NCI-H460 (cell line): ENCODE measurements around a stretch of chr1.

DNA sequence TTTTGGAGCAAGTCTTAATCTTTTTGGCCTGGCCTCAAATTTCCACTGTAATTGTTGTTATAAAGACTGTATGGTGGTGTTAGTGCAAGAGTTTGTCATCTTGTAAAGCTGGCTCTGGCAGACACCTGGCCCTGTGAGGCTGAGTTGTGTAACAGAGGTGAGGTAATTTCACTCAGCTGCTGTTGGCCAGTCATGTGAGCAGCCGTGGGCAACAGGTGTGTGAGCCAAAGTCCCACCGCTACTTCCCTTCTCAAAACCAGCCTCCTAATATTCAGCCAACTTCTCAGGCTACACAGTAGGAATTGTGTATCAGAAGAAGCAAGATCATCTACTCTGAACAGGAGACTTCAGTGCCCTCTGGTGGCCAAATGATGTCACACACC lies 2.4 kb upstream of the CREG1 start:
RAMPAGE:
- cytosol, long total RNA: no peak
- long total RNA: no peak
- nucleus, long total RNA: no peak

DNA sequence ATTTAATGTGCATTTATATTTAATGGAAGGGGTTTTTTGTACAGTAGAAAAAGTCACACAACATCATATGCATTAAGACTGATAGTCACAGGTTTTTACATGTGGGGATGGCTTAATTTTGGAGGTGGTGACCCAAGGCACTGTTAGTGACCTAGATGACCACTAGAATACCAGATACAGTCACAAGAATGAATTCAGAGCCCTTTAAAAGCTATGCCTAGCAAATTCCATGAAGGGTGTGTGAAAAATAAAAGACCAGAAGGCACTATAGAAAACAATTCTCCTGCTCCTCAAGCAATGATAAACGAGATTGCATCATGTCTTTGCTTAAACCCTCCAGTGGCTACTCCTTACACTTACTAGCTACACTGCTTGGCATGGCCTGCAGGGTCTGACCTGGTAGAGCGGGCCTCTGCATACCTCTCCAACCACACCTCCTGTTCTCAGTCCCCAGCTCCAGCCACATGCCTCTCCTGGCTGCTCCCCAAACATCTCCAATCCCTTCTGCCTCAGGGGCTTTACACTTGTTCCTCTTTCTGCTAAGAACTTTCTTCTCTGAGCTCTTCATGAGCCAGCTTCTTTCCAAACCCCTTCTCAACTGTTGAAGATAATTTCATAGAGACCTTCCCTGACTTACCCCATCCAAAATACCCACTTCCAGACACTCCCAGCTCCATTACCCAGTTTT lies 11.0 kb upstream of the CREG1 start:
RAMPAGE:
- cytosol, long total RNA: no peak
- long total RNA: no peak
- nucleus, long total RNA: no peak

GRCh38 chr1:167706722-167707346 lies 14.9 kb upstream of the MPZL1 start:
RAMPAGE:
- cytosol, long total RNA: no peak
- long total RNA: no peak
- nucleus, long total RNA: no peak

GRCh38 chr1:167719555-167720642 lies 1.9 kb upstream of the MPZL1 start:
RAMPAGE:
- cytosol, long total RNA: no peak
- long total RNA: no peak
- nucleus, long total RNA: no peak

RAMPAGE:
- cytosol, long total RNA: no peak
- long total RNA: no peak
- nucleus, long total RNA: no peak
These were observed 68.3 kb downstream of the MPZL1 start for GRCh38 chr1:167789807-167790786.

DNA sequence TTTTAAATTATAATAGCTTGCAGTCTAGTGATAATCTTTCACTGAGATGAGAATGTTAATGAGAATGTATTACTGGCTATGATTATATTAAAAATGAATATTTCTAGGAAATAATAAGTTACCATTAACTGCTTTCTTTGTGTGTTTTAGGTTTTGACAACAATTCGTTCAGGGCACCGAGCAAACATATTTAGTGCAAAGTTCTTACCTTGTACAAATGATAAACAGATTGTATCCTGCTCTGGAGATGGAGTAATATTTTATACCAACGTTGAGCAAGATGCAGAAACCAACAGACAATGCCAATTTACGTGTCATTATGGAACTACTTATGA lies 37.8 kb upstream of the MPC2 start:
RAMPAGE:
- cytosol, long total RNA: no peak
- long total RNA: no peak
- nucleus, long total RNA: no peak

GRCh38 chr1:168184684-168184929 lies 5.8 kb downstream of the TIPRL start:
RAMPAGE:
- cytosol, long total RNA: no peak
- long total RNA: no peak
- nucleus, long total RNA: no peak

GRCh38 chr1:168220457-168220848 lies 5.4 kb upstream of the SFT2D2 start:
RAMPAGE:
- cytosol, long total RNA: no peak
- long total RNA: no peak
- nucleus, long total RNA: no peak

DNA sequence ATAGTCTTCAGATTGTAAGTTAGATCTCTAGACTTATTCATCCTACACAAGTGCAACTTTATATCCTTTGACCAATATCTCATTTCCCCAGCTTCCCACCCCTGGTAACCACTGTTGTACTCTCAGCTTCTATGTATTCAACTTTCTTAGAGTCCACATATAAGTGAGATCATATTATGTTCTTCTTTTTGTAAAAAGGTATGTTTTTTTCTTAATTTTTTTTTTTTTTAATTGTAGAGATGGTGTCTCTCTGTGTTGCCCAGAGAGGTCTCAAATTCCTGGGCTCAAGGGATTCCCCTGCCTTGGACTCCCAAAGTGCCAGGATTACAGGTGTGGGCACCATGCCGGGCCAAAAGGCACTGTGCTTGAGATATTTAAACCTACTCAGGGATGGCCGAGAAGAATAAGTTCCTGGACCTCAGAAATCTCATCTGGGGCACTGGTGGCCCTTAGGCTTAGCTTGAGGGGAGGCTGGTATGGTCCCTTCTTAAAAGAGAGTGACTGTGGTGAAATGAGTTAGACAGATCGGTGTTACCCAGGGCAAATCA lies 27.3 kb downstream of the TBX19 start:
RAMPAGE:
- cytosol, long total RNA: no peak
- long total RNA: no peak
- nucleus, long total RNA: no peak

DNA sequence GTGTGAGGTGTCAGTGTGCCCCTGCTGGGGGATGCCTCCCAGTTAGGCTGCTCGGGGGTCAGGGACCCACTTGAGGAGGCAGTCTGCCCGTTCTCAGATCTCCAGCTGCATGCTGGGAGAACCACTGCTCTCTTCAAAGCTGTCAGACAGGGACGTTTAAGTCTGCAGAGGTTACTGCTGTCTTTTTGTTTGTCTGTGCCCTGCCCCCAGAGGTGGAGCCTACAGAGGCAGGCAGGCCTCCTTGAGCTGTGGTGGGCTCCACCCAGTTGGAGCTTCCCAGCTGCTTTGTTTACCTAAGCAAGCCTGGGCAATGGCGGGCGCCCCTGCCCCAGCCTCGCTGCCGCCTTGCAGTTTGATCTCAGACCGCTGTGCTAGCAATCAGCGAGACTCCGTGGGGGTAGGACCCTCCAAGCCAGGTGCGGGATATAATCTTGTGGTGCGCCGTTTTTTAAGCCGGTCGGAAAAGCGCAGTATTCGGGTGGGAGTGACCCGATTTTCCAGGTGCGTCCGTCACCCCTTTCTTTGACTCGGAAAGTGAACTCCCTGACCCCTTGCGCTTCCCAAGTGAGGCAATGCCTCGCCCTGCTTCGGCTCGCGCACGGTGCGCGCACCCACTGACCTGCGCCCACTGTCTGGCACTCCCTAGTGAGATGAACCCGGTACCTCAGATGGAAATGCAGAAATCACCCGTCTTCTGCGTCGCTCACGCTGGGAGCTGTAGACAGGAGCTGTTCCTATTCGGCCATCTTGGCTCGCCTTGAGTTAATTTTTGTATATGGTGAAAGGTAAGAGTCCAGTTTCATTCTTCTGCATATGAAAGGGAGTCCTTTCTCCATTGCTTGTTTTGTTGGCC lies 73.7 kb downstream of the TBX19 start:
RAMPAGE:
- cytosol, long total RNA: no peak
- long total RNA: no peak
- nucleus, long total RNA: no peak

DNA sequence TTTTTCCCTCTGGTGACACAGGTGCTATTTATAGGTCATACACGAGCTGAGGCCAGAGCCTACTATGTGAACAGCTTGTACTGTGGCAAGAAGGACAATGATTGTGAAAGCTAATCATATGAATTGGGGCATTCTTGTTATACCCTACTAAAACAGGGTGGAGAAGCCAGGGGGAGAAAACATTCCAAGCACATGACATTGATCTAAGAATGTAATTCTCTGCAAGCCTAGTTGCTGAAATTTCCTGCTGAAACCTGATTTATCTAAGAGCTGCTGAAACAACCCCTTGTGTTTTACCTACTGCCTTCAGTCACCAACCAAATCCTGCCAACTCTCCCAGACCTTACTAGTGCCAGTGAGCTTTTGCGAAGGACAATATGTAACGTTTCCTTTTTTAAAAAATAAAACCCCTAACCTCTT lies 60.4 kb downstream of the XCL1 start:
RAMPAGE:
- cytosol, long total RNA: no peak
- long total RNA: no peak
- nucleus, long total RNA: no peak

DNA sequence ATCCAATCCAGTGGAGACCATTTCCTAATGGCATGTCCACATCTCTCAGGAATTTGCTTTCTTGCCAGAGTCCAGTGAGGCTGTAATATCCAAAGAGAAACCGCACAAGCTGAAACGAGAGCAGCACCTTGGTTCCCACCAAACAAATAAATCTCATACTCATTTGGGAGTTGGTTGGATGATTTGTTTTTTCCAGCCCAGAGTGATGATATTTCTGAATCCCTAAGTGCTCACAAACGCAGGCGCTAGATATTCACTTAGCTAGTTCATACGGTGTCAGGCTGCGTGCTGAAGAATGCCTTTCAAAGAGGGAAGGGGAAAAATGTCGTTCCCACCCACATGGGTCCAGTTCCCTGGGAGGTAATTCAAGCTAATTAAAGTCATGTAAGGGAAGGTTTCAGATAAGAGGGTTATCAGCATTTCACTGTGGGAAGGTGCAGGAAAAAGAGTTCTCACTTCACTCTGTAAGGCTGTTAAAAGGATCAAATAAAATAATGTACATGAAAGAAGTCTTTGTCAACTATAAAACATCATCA lies 19.5 kb downstream of the DPT start:
RAMPAGE:
- cytosol, long total RNA: no peak
- long total RNA: no peak
- nucleus, long total RNA: no peak

DNA sequence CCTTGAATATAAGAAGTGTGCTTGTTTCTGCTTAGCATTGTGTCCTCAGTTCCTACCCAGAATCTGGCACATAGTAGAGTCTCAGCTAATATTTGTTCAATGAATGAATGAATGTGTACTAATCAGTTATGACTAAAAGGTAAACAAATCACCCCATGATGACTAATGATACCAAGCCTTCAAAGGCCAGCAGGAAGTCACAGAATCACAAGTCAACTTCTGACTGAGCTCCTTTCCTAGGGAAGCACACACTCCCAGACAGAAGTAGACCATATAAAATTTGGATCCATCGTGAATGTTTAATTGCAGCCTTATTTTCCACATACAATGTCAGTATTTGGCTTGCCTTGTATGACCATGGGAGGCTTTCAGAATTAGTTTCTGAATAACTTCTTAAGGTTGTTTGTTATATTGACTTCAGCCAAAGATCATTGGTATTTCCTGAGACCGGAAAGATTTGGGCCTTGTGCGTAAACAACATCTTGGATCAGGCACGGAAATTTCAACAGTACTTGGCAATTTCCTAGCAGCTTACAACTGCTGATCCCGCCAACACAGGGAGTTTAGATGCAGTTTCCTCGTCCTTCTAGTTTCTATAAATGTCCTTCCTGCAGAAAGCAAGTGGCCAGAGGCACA lies 185.9 kb upstream of the ATP1B1 start:
RAMPAGE:
- cytosol, long total RNA: no peak
- long total RNA: no peak
- nucleus, long total RNA: no peak

RAMPAGE:
- cytosol, long total RNA: no peak
- long total RNA: no peak
- nucleus, long total RNA: no peak
These were observed 88.5 kb upstream of the ATP1B1 start for GRCh38 chr1:169017922-169018454.

DNA sequence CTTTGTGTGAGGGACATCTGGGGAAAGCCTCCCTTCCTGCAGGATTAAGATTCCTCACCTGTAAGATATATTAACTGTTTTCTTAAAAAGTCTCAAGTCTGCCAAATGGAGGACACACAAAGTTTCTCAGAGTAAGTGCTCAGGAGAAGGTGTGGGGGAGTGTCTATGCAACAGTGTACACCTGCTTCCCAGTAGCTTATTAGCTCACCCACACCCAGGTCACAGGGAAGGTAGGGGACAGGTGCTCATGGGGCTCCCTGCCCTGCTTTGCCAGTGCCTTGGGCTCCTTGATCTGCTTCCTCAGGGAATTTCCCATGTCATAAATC lies 87.2 kb upstream of the ATP1B1 start:
RAMPAGE:
- cytosol, long total RNA: no peak
- long total RNA: no peak
- nucleus, long total RNA: no peak

DNA sequence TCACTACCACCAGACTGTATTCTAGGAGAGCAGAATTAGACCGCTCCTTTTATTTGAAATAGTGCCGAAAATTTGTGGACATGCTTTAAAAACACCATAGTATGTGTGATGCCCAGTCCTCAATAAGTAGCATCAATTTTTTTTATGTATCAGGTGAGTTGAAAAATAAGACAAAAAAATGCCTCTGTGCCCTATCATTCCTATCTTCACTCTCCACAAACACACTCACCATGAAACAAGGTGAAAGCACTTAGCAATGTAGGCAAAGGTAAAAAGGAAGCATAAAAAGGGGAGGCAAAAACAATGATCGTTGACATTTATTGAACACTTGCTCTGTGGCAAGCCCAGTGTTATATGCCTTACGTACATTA lies 60.2 kb upstream of the ATP1B1 start:
RAMPAGE:
- cytosol, long total RNA: no peak
- long total RNA: no peak
- nucleus, long total RNA: no peak

RAMPAGE:
- cytosol, long total RNA: no peak
- long total RNA: no peak
- nucleus, long total RNA: no peak
These were observed 33.6 kb upstream of the ATP1B1 start for GRCh38 chr1:169072801-169073330.

GRCh38 chr1:169100923-169101122 lies 5.7 kb upstream of the ATP1B1 start:
RAMPAGE:
- cytosol, long total RNA: no peak
- long total RNA: no peak
- nucleus, long total RNA: no peak

DNA sequence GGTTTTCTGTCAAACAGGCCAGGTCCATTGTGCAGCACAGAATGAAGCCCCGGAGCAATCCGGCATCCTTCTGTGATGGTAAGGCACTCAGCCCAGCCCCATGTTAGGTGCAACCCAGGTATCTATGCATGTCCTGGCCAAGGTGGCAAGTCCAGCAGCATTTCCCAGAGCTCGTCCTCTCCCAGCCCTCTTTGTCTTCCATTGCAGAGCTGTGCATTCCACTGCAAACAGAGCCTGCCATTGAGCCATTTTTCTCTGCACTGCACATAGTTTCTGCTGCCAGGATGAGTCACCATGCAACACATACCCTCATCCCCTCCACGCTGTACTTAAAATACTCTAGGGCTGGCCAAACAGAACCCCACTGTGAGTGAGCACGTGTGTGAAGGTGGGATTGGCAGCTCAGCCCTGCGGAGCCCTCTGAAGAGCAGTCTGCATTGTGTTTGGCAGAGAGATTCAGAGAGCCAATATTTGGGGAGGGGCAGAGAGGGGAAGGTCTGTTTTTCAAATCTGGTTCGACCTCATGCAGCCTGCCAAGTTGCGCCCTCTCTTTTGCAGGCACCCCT lies 4.0 kb upstream of the ATP1B1 start:
RAMPAGE:
- cytosol, long total RNA: no peak
- long total RNA: no peak
- nucleus, long total RNA: no peak

DNA sequence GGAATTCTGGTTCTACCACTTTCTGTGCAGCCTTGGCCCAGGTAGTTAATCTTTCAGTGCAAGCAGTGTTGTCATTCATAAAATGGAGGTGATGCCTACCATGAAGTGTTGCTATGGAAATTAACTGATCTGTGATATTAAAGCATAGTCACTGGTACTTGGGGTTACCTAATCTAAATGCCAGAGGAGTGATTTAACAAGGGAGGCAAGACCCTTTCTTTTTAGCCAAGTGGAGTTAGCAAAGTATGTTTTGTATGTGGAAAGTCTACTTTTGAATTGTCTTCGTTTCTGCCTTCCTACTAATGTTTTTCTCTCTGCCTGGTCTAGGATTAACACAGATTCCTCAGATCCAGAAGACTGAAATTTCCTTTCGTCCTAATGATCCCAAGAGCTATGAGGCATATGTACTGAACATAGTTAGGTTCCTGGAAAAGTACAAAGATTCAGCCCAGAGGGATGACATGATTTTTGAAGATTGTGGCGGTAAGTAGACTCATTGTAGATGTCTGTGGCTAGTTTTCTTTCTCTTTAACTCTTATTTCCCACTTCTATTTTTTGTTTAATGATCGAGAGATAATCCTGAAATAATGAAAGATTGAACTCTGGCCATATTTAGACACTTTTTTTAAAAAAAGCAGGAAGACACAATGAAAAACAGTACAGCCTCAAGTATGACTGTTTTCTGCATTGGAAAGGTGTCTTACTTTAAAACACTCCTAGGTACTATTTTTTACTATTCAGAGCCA lies 18.2 kb downstream of the ATP1B1 start:
RAMPAGE:
- cytosol, long total RNA: no peak
- long total RNA: no peak
- nucleus, long total RNA: no peak